Iris pigment epithelial cell (primary cell): ENCODE results near the gene SLC6A3.

- RRBS, result 17% methylated on average over 5 of the region's 23 CpGs
These were observed 35.3 kb upstream of the CLPTM1L start for GRCh38 chr5:1380146-1380606.

DNA sequence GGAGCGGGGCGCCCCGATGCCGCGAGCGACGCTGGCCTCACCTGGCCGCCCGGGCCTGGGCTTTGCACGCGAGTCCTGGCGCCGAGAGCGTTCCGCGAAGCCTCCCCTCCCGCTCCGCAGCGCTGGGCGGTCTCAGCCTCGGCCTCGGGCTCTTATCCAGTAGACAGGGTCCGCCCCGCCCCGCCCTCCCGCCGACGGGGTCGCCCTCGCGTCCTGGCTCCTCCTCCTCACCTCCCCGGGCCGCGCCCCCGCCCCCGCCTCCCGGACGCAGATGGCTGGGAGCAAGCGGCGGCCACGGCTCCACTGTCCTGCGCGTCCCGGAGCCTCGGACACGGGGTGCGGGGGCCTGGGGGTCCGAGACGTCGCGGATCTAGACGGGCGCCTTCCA is at the start of gene SLC6A3:
Gene SLC6A3, minus strand, starts transcription at position 134 of the 388 bp plus-strand sequence.
- RRBS, result 7% methylated on average over 14 of the region's 53 CpGs

GRCh38 chr5:1461408-1462028 is 16.3 kb upstream of the SLC6A3 start:
- RRBS, result no CpG with 5 or more reads among the region's 14 CpGs

DNA sequence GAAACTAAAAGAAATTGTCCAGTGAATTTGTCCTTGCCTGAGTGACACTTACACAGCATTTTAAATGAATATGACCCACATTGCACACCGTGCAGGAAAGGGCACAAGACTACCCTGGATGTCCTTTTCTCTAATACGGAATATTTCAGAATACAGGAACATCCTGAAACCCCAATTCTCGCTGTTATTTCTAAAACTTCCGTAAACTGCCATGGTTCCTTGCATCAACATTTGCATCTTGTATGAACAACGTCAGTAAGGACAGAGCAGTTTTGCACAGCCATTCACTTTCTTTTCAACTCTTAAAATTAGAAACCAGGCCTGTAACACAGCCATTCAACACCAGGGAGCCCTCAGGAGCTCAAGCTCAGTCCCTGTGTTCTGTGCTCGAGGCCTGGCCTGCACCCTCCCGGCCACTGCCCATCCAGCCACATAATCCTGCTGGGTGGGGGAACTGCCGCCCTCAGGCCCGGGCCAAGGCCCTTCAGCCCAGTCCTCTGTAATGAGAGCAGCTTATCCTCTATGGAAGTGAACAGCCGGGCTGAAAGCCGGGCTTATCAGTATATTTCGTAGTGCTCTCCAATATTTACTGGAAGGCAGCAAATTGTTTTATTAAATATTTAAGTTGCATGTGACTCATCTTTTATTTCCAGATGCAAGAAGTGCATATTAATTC is 33.0 kb upstream of the SLC6A3 start:
- RRBS, result 82% methylated on average over 4 of the region's 12 CpGs

- RRBS, result no CpG with 5 or more reads among the region's 14 CpGs
These were observed 23.3 kb downstream of the LPCAT1 start for GRCh38 chr5:1500346-1500884.

GRCh38 chr5:1517880-1518162 is 5.9 kb downstream of the LPCAT1 start:
- RRBS, result no CpG with 5 or more reads among the region's 16 CpGs

GRCh38 chr5:1522728-1523432 is 880 bp downstream of the LPCAT1 start:
- RRBS, result 2% methylated on average over 29 of the region's 54 CpGs

GRCh38 chr5:1536322-1536891 is 12.6 kb upstream of the LPCAT1 start:
- RRBS, result no CpG with 5 or more reads among the region's 8 CpGs

GRCh38 chr5:1633545-1634678 is 110.2 kb upstream of the LPCAT1 start:
- RRBS, result 9% methylated on average over 21 of the region's 101 CpGs

DNA sequence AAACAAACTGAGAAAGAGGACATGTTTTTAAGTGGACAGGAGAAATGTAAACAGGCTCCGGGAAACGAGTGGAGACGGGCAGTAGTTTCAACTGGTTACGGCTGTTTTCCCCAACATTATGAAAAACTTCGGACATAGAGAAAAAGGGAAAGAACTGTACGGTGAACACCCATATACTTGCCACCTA is 383 bp upstream of the MRPL36 start:
- RRBS, result no CpG with 5 or more reads among the region's 6 CpGs

DNA sequence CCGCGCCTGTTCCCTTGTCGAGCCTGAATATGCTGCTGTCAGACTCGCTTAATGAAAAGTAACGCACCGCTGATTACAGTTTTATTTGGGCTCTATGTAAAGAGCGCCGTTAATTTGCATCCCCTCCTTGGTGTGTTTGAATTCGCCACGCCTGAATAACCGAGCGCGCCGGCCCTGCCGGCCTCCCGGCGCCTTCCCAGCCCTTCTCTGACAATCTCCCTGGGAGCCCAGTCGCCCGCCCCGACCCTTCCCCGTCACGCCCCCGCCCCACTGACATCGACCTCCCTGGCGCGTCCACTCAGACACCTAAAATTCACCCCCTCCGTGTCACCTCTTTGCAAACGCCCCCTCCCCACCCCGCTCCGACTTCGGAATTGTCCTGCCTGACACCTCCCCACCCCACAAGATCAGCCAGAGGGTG is 7.8 kb downstream of the IRX4 start:
- RRBS, result no CpG with 5 or more reads among the region's 31 CpGs

DNA sequence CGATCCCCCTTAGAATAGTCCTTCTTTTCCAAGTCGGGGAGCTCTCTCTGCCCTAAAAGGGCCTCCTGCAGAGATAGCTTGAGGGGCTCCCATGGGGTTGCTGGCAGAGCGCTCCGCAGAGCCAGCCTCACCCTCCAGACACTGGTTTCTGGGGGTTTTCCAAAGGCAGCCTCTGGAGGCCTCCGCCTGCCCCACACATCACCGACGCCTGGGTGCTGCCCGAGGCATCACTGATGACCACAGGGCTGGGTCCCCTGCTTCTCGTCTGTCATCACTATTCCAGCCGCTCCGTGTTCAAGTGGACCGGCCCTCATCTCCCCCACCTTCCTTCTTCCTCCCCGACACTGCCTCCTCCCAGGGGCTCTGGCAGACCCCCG is 64.0 kb upstream of the IRX4 start:
- RRBS, result 71% methylated on average over 1 of the region's 14 CpGs

GRCh38 chr5:1948652-1949318 is 66.1 kb upstream of the IRX4 start:
- RRBS, result 62% methylated on average over 2 of the region's 27 CpGs

DNA sequence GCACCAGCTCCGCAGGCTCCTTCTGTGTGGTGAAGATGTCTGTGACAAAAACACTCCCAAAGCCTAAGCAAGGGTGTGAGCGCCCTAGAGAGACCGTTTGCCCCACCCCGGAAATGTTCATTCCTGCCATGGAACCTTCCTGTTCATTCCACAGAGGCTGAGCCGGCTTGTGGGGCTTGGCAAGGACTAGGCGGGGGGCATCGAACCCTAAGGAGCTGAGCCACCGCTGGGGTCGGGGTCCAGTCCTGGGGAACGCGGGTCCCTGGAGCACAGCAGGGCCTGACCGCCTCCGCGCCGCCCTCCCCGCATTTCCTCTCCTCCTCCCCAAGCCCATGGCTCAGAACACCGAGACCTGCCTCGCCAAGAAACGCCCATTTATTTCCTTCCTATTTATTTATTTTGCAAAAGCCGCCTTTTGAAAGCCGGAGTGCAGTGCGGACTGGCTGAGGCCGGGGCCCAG is 228.8 kb upstream of the IRX4 start:
- RRBS, result 59% methylated on average over 2 of the region's 23 CpGs

DNA sequence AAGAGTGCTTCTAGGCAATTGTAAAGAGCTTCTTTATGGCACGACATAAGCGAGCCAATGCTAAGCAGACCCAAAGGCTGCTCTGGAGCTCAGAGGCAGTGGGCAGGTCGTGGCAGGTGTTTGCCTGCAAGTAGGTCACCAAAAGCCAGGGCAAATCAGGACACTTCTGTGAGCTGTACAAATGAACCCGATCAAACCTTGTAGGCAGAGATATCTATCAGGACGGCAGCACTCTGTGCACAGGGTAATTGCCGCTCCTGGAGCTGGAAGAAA is 75.9 kb downstream of the IRX2 start:
- RRBS, result no CpG with 5 or more reads among the region's 6 CpGs

GRCh38 chr5:2695396-2696063 is 55.9 kb downstream of the IRX2 start:
- RRBS, result no CpG with 5 or more reads among the region's 5 CpGs

- RRBS, result 9% methylated on average over 19 of the region's 50 CpGs
These were observed 8.3 kb downstream of the IRX2 start for GRCh38 chr5:2742996-2743727.

DNA sequence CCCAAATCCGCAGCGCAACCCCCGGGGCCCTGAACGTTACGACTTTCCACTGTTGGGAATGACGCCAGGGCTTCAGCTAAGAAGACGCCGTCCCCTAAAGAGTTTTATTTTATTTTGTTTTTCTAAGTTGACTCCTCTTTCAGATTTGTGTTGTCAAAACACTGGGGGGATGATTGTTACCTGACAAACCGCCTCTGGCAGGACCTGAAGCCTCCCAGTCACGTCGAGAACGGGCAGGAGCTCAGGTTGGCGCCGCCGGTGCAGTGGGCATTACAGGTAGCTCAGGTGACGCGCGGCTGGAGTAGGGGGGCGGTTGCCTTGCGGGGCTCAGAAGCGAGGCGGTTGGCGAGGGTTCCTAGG is 982 bp upstream of the IRX2 start:
- RRBS, result 4% methylated on average over 3 of the region's 23 CpGs

DNA sequence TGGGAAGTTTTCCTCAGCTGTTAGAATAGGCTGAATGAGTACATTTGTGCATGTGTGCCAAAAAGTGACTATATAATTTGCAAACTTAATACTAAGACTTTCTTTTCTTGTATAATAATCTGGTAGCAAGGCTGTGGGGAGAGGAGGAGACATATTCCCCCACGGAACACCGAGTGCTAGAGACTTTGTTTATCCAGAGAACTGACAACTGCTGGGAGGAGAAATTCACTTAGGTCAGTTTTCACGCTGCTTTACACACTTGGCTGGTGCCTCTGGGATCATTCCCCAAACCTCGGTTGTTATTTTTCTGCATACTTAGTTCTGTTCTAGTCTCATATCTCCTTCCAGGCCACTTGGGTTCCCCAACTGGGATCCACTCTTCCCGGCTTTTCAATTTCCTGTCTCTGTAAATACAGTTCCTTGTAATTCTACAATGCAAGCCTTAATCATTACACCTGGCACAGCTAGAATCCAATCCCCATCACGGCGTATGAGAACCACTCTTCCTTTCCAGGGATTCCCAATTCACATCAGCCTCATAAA is 238.2 kb upstream of the ADAMTS16 start:
- RRBS, result no CpG with 5 or more reads among the region's 7 CpGs

- RRBS, result 99% methylated on average over 4 of the region's 19 CpGs
These were observed 42.0 kb downstream of the ICE1 start for GRCh38 chr5:5464274-5465039.